ENCODE results near the genes CHIA and ADORA3.

- RRBS: no CpG with 5 or more reads among the region's 8 CpGs
Measured at GRCh38 chr1:109796726-109797516, 33.2 kb upstream of the EPS8L3 start.

DNA sequence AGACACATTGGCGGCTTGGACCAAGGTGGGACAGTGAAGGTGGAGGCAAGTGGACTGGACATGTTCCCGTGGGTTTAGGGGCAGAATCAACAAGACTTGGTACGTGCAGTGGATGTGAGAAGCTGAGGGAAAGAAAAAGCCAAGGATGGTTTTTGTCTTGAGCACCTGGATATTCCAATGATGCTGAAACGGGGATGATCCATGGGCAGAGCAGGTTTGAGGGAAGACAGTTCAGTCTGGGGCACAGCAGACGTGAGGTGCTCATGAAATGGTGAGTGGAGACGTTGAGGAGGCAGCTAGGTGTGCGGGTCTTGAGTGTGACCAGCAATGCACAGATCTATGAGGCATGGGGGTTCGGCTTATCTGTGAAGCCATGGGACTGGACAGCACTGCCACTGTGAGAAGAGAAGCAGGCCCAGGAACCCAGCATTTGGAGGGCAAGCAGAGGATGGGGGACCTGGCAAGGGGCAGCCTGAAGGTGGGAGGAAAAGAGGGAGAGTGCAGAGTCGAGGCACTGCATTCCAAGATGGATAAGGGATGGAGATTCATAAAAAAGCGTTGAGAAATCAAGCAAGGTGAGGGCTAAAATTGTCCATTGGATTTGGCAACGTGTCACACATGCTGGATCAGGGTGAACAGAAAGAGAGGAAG lies 8.0 kb downstream of the CSF1 start:
- RRBS: no CpG with 5 or more reads among the region's 11 CpGs

DNA sequence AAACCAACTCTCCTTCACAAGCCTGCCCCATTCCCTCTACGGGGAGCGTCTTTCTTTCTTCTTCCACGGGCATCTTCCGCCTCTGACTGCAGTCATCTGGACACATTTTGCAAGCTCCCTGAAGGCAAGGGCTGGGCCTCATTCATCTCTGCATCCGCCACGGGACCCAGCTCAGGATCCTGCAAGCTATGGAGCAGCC lies 7.5 kb upstream of the AHCYL1 start:
- RRBS: no CpG with 5 or more reads among the region's 6 CpGs

DNA sequence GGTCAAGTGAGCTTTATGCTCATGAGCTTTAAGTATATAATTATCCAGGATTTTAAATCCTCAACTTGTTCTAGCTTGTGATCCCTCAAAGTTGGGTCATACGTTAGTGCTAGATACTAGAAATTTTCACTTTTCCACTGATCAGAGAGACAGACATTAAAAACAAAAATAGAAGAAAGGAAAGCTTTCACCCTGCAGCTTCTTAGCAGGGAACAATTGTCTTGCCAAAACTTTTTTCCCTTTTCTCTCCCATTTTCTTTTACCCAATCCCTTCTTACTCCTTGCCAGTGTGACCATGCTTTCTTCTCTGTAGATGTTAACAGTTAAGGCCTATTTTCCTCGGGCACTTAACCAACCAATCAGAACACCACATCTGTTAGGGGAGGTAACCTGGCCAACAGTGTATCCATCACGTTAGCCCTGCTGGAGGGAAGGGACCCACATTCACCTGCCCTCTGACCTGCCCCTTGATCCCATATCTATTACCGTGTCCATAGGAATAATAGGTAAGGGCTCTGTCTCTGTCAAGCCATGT lies 11.3 kb upstream of the STRIP1 start:
- RRBS: no CpG with 5 or more reads among the region's 4 CpGs

- RRBS: under 1% methylated on average over 2 of the region's 12 CpGs
Measured at GRCh38 chr1:110102096-110102706, 10.0 kb upstream of the UBL4B start.

DNA sequence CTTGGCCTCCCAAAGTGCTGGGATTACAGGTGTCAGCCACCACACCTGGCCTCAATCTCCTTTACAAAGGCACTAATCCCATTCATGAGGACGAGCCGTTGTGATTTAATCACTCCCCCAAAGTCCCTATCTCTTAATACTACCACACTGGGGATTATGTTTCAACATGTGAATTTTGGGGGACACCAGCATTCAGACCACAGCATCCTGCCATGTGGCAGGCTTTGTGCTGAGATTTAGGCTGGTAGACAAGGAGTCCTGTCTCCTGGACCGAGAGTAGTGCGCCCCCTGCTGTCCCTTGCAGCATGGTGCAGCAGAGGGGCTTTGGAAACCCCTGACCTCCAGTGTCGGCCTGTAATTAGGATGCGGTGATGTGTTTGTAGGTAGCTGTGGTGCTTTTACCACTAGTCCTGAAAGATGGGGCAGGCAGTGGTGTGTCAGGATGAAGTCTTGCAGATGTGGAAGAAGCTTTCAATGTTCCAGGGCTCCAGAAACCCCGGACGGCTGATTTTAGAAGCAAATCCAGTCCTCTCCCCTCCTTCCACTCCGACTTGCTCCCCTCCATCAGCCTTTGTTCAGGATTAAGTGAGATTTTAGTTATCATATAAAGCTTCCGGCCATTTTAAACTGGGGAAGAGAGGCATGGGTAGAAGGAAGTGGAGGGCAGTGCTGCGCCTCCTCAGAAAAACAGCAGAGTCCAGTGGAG lies 4.2 kb downstream of the UBL4B start:
- RRBS: no CpG with 5 or more reads among the region's 11 CpGs

- RRBS: 9% methylated on average over 3 of the region's 35 CpGs
Measured at GRCh38 chr1:110129823-110130525, 17.7 kb downstream of the UBL4B start.

- RRBS: no CpG with 5 or more reads among the region's 5 CpGs
Measured at GRCh38 chr1:110361931-110362436, 22.8 kb downstream of the RBM15 start.

DNA sequence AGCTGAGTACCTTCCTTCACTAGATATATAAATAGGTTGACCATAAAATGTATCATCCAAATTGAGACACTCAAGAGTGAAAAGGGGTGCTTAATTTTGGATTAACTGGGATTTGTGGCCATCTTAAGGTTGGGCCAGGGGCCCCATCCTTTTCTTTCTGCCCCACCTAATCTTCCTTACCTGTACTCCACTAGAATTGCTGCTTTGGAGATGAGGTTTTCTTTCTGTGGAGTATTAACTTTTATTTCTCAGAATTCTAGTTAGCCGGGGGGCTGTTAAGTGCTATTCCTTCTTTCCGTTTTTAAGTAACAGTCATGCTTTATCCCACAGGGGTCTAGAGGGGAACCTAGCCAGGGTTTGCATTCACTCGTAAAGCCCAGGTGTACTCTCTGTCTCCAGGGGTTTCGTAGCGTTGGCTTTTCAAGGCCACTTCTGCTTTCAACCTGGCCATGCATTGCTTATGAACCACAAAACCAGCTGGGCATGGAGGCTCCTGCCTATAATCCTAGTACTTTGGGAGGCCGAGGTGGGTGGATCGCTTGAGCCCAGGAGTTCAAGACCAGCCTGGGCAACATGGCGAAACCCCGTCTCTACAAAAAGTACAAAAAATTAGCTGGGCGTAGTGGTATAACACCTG lies 6.5 kb downstream of the SLC16A4 start:
- RRBS: no CpG with 5 or more reads among the region's 10 CpGs

GRCh38 chr1:110401235-110401621 lies 6.3 kb downstream of the LAMTOR5 start:
- RRBS: no CpG with 5 or more reads among the region's 4 CpGs

- RRBS: 2% methylated on average over 6 of the region's 30 CpGs
Measured at GRCh38 chr1:110619264-110620299, 13.4 kb upstream of the KCNA2 start.

GRCh38 chr1:110671807-110672594 lies 2.7 kb downstream of the KCNA3 start:
- RRBS: no CpG with 5 or more reads among the region's 8 CpGs

- RRBS: no CpG with 5 or more reads among the region's 3 CpGs
Measured at GRCh38 chr1:110786960-110787508, 85.9 kb upstream of the CD53 start.

DNA sequence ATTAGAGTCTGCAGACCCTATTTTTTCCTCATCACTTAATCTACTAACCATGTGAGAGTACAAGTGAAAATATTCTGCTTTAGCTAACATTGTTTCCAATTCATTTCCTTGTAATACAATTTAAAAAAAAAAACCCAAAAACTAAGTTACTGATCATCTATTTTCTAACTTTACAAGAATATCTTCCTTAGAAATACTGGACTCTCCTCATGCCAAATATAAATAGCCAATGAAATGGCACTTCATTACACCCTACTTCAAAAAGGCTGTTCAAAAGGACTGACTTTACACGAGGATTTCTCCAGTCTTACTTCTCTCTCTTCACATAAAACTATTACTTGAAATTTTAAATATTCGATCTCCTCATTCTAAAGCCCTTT lies 938 bp downstream of the LRIF1 start:
- RRBS: no CpG with 5 or more reads among the region's 2 CpGs

DNA sequence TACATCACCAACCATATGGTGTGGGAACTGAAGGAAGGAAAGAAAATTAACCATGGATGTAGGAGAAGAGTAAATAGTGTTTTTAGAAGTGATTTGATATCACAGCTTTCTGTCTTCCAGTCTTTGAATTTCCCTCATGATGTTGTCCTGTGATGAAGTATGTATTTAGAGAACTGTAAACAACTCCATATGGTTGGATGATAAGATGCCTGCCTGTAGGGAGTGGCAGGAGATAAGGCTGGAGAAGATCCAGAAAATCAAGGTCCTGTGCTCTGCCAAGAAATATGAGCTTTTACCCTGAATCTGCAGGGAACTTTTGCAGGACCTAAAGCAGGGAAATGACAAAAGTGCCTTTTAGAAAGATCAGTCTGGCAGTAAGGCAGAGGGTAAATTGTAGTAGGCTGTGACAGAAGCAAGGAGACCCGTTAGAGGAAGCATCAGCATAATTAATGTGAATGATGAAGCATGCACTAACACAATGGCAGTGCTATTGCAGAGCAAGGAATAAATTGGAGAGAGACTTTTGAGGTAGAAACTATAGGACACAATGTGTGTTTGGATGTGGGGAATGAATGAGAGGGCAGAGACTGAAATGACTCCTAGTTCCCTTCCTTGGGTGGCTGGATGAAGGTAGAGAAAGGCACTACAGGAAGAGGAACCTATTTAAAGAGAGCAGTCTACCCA lies 22.0 kb downstream of the CEPT1 start:
- RRBS: no CpG with 5 or more reads among the region's 1 CpG

DNA sequence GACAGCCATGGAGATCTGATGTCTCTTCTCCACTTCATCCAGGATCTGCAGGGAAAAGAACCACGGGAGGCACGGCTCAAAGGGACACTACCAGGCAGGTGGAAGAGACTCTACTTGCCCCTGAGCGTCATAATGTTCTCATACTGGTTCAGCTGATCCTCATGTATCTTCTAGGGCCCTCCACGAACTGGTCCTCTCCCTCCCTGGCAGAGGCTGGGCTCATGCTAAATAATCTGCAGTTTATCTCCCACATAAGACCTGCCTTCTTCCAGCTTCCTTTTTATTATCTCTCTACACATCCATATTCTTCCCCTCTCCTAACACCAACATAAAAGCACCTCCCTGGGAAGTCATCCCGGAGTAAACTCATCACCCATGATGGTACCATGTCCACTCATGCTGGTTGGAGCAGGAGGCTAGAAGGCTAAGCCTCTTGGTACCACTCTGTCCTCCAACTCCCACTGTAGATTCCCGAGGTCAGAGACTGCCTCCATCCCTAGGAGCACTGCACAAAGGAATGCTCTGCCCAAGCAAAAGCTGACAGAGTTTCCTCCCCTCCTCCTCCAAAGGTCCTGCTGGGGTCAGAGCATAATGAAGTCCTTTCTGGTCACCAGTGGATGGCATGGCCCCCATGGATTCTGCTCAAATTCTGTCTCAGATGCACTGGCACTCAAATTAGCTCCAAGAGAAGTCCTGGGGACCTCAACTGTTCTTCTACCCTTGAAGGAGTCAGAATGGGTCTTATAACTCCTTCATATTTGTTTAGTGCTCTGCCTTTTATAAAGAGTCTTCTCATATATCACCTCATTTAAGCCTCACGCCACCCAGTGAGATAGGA lies 4.2 kb downstream of the DENND2D start:
- RRBS: no CpG with 5 or more reads among the region's 7 CpGs

GRCh38 chr1:111290582-111291030 lies at the start of gene CHIA:
TSS of gene CHIA (plus strand) at chr1:111290851.
- RRBS: no CpG with 5 or more reads among the region's 7 CpGs

GRCh38 chr1:111503125-111504268 lies at the start of gene ADORA3:
TSS of gene ADORA3 (minus strand) at chr1:111503633.
- RRBS: no CpG with 5 or more reads among the region's 14 CpGs

GRCh38 chr1:111504862-111505287 lies 1.4 kb upstream of the ADORA3 start:
- RRBS: no CpG with 5 or more reads among the region's 2 CpGs

Data from pericardium (tissue), 1 donor.